HL-60 (cell line): ENCODE data around the genes CTNNAL1 and OR2K2.

DNA sequence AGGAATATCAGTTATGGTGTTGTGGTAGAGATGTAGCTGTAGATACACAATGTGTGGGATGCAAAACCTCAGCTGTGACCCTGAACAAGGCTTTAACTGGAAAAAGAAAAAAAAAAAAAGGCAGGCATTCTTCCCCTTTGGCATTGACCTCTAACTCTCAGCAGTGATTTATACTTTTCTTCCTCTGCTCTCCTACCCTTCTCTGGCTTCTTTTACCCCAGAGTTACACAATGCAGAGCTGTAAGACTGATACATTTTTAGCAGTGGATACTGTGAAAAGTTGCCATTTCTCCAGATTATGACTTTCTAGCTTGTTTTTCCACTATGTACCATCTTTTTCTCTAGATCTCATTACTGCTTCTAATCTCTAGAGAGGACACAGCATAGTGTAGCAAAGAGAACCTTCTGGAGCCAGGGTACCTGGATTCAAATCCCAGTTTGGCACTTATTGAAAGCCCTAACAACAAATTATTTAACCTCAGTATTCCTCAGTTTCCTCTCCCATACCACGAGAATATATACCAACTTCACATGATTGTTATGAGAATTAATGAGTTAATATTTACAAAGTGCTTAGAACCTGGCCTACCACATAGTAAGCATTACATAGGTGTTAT is 1.9 kb downstream of the CTNNAL1 start:
- RRBS = no CpG with 5 or more reads among the region's 1 CpG

DNA sequence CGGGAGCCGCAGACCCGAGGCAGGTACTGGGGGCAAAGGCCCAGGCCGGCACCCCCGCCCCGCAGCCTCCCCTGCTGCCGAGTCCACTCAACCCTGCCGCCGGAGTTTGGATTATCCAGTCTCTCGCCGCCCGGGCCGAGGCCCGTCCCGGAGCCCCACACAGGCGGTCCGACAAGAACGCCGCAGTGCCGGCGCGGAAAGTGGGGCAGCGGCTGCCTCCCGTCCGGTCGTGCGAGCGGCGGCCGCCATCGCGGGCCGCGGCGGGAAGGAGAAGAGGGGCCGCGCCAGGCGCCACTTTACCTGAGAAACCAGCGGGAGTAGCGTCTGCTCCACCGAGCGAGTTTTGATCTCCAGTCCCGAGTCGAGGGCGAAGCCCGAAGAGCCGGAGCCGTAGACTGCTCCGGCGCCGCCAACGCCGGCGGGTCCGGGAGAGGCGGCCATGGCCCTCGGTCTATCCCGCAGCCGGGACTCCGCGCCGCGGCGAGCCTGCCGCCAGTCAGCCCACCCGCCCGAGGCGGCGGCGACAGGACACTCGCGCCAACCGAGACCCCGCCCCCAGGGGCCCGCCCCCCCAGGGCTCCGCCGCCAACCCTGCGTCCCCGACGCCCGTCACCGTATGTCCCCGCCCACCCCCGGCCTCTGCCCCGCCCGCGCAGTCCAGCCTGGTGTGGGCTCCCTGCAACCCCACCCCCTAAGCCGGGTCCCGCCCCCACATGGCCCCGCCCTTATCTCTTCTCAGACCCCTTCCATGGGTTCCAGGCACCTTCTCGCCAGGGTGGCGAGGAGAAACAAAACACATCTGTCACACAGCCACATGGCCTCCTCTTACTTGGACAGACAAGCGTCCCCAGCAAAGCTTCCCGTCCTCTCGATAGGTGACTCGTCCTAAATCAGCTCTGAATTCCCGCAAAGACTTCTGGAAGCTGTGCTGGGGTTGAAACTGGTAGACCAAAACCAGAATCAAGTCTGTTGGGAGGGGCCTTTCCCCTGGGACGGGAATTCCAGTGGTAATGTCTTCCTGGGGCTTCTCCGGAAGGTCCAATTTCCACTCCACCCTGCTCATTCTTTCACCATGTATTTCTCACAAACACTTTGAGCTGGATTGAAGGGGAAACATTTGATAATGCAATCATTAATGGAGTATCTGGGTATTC is at the start of gene CTNNAL1:
Gene CTNNAL1, minus strand, starts transcription at position 498 of the 1,154 bp plus-strand sequence.
- RRBS = 5% methylated on average over 19 of the region's 99 CpGs

DNA sequence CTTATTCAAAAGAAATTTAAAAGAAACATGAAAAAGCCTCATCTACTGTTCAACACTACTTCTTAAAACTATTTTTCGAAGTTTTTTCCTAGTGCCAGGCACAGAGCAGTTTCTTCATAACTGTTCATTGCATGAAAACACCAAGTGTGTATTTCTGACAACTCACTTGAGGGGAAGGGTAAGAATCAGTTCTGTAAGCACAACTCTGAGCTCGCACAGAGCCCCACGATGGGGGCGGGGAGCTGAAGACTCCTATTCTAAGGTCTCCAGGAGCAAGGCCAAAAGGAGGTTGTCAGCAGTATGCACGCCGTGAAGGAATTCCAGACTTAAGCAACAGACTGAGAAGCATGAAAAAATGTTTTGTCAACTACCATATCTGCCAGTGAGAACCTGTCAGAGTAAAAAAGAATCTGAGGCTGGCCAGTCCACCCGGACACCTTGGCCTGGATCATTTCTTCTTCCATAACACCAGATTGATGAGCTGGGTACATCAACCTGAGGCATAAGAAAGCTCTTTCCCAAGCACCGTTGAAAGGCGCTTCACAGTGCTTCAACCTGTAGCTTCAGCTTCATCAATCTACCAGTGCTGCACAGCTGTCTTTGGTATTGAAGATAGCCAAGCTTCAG is 1.0 kb upstream of the CTNNAL1 start:
- RRBS = no CpG with 5 or more reads among the region's 9 CpGs

- RRBS = no CpG with 5 or more reads among the region's 6 CpGs
These were observed 6.4 kb upstream of the CTNNAL1 start for GRCh38 chr9:109019321-109020418.

- RRBS = no CpG with 5 or more reads among the region's 11 CpGs
These were observed 7.0 kb downstream of the EPB41L4B start for GRCh38 chr9:109313799-109314334.

- RRBS = no CpG with 5 or more reads among the region's 14 CpGs
These were observed 88.1 kb downstream of the PTPN3 start for GRCh38 chr9:109409824-109410597.

GRCh38 chr9:109416991-109417579 is 81.0 kb downstream of the PTPN3 start:
- RRBS = no CpG with 5 or more reads among the region's 8 CpGs

GRCh38 chr9:109418573-109419431 is 79.3 kb downstream of the PTPN3 start:
- RRBS = no CpG with 5 or more reads among the region's 9 CpGs

- RRBS = 100% methylated on average over 3 of the region's 14 CpGs
These were observed 19.6 kb downstream of the PTPN3 start for GRCh38 chr9:109478267-109479193.

- RRBS = no CpG with 5 or more reads among the region's 4 CpGs
These were observed 8.0 kb upstream of the PTPN3 start for GRCh38 chr9:109506017-109506529.

DNA sequence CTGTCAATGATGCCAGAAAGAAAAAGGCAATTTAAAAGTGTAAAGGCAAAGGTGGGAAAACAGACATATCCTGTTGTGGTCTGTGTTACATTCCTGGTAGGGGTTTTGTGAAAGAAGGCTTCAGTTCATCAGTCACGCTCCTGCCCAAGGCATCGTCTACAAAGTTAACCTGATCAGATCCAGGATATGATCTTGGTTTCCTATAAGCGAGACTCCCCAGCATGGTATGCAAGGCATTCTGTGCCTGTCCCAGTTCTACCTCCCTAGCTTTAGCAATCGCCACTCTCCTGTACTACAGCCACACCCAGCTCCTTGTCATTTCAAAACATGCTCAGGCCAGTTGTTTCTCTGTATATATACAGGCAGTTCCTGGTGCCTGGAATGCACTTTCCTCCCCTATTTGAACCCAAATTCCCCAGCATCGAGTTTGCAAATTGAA is 58.0 kb upstream of the PTPN3 start:
- RRBS = no CpG with 5 or more reads among the region's 5 CpGs

- RRBS = no CpG with 5 or more reads among the region's 1 CpG
These were observed 74.5 kb upstream of the PALM2AKAP2 start for GRCh38 chr9:109705401-109705938.

- RRBS = no CpG with 5 or more reads among the region's 2 CpGs
These were observed 4.5 kb upstream of the PALM2AKAP2 start for GRCh38 chr9:109775575-109775895.

DNA sequence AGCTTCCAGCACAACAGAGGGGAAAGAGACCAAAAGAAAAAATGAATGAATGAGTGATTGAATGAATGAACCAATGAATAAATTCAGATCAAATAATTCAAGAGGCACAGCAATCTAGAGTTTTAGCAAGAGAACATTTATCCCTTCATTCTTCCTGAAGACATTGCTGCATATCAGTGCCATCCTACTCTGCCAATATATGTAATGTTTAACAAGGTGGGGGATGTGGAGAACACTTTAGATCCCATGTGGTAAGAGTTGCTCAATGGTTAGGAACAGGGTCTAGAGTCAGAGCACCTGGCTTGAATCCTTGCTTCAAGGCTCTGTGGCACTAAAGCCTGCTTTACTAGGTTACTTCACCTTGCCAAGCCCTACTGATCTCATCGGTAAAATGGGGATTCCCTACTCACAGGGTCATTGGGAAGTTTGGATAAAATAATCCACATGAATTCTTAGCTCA is 142.6 kb downstream of the PALM2AKAP2 start:
- RRBS = no CpG with 5 or more reads among the region's 1 CpG

GRCh38 chr9:110015729-110016339 is 192.1 kb downstream of the C9orf152 start:
- RRBS = no CpG with 5 or more reads among the region's 10 CpGs

- RRBS = no CpG with 5 or more reads among the region's 4 CpGs
These were observed 157.8 kb downstream of the C9orf152 start for GRCh38 chr9:110050147-110050513.

GRCh38 chr9:110130055-110130669 is 77.8 kb downstream of the C9orf152 start:
- RRBS = no CpG with 5 or more reads among the region's 4 CpGs

GRCh38 chr9:110189000-110189506 is 18.9 kb downstream of the C9orf152 start:
- RRBS = no CpG with 5 or more reads among the region's 4 CpGs

GRCh38 chr9:110199483-110200048 is 8.4 kb downstream of the C9orf152 start:
- RRBS = no CpG with 5 or more reads among the region's 3 CpGs

DNA sequence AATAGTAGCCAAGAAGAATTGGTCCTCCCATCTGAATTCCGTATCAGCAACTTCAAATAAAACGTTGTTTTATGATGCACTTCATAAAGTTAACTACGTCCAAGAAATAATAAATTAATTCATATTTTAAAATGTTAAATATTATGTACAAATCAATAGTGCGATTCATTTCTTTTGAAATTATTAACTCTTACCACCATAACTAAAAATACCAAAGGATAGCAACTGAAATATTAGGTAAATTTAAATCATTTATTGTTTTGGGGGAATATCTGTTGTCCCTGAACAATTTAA is at the start of gene OR2K2:
Gene OR2K2, minus strand, starts transcription at position 93 of the 294 bp plus-strand sequence.
- RRBS = no CpG with 5 or more reads among the region's 4 CpGs